ENCODE data around the genes ACSM3, IGSF6 and MOSMO.

GRCh38 chr16:19923447-19923772, 38.8 kb upstream of the GPRC5B start:
- PRO-cap, result no peak

- PRO-cap, result no peak
Measured at GRCh38 chr16:20284260-20284504, 43.1 kb downstream of the GP2 start.

DNA sequence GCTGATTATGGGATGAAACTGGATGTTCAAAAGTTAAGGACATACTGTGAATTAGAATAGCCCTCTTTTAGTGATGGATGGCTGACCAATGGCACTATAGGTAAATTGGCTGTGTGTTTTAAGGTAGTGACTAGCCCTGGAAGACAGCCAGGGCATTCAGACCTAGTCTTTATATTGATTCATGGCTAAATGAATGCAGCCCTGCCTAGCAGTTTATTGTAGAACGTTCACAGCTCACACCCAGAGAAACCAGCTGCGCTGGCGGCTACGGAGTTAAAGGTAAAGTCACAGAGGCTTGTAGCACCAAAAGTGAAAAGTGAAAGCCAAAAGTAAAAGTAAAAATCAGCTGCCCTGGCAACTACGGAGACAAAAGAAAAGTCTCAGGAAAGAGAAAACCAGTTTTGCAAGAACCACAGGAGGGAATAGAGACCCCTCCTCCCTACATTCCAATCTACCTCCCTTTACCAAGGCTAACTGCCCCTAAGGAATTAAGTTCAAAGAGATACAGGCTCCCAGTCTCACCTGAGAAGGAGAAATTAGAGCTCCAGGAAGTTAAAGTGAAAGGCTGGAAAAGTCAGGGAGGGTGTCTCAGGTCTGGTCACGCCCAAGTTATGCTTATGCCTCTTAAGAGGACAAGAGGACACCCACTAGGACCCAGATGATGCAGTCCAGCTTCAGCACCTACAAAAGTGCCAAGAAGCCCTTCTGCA, 21.7 kb downstream of the ACSM1 start:
- PRO-cap, result no peak

GRCh38 chr16:20763379-20764596, at the start of gene ACSM3:
ACSM3 (plus strand) TSS chr16:20764014.
- PRO-cap, result bidirectional peak, plus-strand start at chr16:20763712, minus-strand start at chr16:20763657; bidirectional peak, plus-strand start at chr16:20764014, minus-strand start at chr16:20763944

- PRO-cap, result no peak
Measured at GRCh38 chr16:20805446-20805971, 763 bp downstream of the ERI2 start.

- PRO-cap, result no peak
Measured at GRCh38 chr16:20851322-20852067, 45.2 kb downstream of the REXO5 start.

DNA sequence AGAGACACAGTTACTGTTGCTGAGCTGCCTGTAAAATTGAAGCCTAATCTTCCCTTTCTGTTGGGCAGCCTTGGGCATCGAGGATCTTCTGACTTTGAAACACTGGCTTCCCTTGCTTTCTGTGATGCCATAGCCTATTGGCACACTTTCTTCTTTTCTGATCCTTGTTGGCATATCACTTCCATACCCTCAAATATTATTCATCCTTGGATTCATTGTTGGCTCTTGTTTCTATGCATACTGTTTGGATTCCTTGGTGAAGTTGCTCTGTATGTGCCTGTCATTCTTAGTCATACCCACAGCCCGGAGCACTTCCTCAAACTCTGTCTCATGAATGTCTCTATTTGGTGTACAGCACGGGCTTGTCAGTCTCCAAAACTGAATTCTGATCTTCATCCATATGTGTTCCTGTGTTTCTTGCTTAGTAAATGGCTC, 85.7 kb upstream of the CRYM start:
- PRO-cap, result no peak

DNA sequence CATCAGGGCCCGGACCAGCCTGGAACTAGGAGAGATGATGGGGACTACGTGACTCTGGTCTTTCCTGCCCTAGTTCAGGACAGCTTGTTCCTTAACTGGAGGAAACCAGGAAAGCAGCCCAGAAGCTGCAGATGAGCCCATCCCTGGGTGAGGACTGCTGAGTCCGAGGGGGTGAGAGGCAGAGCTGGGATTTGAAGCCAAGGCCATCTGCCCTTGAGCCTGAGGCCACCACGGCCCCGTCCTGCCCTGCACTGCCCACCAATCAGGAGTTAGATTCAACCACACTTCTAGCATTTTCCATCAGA, 55.8 kb upstream of the METTL9 start:
- PRO-cap, result no peak

GRCh38 chr16:21556522-21557267, 42.7 kb upstream of the METTL9 start:
- PRO-cap, result no peak

DNA sequence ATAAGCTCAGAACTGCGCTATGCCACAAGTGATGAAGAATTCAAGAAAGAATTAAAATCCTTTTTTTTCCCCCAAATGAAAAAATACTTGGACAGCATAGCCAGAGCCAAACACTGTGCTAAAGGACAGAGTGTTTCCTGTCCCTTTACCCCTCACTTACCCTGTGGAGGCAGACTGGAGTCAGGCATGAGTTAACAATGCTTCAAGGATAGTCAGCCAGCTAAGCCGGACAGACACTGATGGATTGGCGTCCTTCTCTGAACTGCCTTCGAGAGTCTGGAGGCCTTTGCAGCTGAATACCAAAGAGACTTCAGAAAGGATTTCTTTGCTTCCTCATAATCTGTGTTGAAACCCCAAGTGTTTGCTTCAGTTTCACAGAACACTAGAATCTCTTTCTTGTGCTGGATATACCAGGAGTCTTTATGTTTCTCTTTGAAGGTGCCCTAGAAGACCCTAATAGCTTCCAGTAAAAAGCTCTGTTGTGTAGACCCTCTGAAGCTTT, 4.6 kb downstream of the METTL9 start:
- PRO-cap, result no peak

DNA sequence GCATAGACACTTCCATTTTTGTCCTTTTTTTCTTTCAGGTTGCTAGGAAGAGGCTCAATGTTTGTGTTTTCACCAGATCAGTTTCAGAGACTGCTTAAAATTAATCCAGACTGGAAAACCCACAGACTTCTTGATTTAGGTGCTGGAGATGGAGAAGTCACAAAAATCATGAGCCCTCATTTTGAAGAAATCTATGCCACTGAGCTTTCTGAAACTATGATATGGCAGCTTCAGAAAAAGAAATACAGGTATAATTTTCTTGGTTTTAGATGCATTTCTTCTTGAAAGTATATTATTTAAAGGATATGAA, 18.4 kb downstream of the METTL9 start:
- PRO-cap, result no peak

DNA sequence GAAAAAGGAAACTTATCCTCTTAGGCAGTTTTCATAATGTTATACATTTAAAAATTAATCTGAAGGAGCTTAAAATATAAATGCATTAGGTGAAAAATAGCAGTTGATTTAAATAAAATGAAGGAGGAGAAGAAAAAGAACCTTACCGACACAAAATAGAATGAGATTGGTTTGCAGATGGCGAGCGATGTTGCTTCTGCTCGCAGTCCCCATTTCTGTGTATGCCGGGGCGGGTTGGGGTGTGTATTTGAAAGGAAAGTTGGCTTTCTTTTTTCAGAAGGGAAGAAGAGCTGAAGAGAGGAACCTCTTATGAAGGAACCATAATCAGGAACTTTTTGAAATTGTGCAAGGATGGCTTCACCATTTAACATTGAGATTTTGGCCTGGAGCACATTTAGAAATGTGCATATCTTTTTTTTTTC, at the start of gene IGSF6:
Gene IGSF6, minus strand, starts transcription at position 223 of the 422 bp plus-strand sequence.
- PRO-cap, result no peak

DNA sequence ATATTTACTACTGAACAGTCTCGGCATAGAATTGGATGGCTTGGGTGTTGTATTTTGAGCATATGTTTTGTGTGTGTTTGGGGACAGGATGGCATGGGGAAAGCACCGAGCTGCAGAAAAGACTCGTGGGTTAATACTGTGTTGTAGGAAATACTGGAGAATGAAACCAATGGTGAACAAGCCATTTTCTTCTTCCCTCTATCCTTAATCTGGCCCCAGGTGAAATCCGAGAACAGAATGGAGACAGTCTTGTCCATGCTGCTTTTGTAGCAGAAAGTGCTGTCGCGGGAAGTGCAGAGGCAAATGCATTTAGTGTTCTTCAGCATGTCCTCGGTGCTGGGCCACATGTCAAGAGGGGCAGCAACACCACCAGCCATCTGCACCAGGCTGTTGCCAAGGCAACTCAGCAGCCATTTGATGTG, 18.6 kb downstream of the UQCRC2 start:
- PRO-cap, result no peak

GRCh38 chr16:22007376-22008611, at the start of gene MOSMO:
MOSMO (plus strand) TSS chr16:22008111.
- PRO-cap, result bidirectional peak, plus-strand start at chr16:22007683, minus-strand start at chr16:22007611; bidirectional peak, plus-strand start at chr16:22008093, minus-strand start at chr16:22008066

GRCh38 chr16:22008612-22009127, 759 bp downstream of the MOSMO start:
- PRO-cap, result no peak

DNA sequence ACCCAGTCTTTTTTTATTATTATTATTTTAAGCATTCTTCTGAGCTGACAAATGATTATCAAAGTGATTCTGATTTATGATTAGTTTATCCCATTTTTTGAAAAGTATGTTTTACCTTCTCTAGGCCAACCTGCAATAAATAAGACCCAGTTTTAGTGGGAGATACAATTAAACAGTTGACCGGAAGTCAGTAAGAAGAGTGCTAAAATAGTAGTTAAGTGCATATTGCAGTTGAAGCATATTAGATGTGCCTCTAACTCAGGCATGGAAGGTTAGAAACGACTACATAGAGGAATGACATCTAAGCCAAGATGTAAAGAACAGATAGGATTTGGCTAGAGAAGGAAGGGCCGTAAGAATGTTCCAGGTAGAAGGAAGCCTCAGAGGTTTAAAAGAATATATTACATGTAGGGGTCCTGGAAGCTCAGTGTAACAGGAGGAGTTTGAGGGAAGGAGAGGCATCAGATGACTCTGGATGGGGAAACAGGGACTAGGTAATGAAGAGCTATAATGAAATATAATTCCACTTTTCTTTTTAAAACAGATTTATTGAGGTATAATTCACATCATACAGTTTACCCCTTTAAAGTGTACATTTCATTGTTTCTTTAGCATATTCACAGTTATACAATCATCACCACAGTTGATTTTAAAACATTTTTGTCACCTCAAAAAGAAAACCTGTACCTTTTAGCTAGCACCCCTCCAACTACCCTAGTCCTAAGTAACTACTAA, 23.1 kb downstream of the MOSMO start:
- PRO-cap, result no peak

GRCh38 chr16:22195979-22196649, 10.0 kb upstream of the EEF2K start:
- PRO-cap, result no peak

GRCh38 chr16:22204422-22205040, 1.5 kb upstream of the EEF2K start:
- PRO-cap, result bidirectional peak, plus-strand start at chr16:22204824, minus-strand start at chr16:22204650

- PRO-cap, result bidirectional peak, plus-strand start at chr16:22357822, minus-strand start at chr16:22357703
Measured at GRCh38 chr16:22357572-22358789, 16.4 kb downstream of the CDR2 start.

DNA sequence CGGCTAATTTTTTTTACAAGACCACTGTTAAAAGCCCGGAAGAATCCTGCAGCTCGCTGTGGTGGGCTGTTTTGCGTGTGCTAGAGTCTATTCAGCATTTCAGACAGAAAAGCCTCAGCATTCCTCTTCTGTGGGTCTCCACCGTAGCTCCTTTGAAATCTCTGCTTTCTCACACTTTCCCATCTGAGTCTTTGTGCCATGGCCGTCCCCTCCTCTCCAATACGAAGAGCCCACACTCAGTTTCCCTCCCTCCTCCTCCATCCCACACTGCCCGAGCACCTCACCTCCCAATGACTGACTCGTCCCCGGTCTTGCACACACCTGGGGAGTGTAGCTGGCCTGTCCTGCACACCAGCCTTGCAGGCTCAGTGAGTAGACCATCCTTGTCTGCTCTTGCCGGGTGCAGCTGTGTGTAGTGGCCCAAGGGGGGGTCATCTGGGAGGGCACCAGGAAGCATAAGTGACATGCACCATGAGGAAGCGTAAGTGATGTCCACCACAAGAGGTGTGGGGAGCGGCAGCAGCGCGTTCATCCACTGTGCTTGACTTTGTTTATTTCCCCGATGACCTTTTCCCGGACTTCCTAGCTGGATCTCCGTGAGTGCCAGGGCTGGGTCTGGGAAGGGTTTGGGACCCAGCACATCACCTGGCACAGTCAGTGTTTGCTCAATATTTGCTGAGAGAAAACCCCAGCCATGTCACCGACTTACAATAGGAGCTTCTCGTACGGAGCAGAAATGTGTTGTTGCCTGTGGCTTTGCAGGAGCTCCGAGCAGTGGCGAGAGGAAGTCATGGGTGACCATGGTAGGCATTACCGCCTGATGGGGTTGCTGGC, 45.5 kb upstream of the CDR2 start:
- PRO-cap, result no peak

All from NALM6 (cell line).